ENCODE measurements around the genes ACSL4, TMEM164, LUZP4 and KLHL13.

DNA sequence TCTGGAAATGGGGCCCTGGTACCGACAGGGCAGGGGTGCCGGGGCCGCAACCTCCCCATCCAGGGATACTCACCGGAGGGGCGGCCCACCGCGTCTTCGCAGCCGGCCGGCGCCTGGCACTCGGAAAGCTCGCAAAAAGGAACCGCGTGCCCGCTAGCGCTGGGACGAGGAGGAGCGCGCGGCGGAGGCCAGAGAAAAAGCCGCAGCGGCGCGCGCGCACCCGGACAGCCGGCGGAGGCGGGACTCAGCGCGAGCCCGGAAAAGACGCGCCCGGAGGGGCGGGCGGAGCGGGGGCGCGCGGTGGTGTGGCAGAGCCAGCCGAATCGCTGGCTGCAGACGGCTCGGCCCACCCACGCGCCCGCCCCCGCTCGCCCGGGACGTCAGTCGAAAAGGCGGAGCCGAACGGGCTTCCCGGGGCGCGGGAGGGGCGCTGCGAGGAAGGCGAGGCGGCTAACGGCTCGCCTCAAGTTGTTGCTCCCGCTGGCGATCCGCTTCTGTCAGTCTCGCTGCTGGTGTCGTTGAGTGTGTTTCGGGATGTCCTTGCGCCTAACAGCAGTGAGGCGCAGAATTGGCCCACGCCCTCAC lies at the start of gene ACSL4:
TSS of gene ACSL4 (minus strand) at position 192 of the 585 bp plus-strand sequence.
- RAMPAGE, long total RNA: start-site peak on the minus strand centred at position 169 of the sequence, 142 bp wide, 1,238 and 1,221 reads in 2 replicates
- RRBS: 10% methylated on average over 21 of the region's 77 CpGs

- RAMPAGE, long total RNA: no peak
- RRBS: no CpG with 5 or more reads among the region's 2 CpGs
These were observed 113.8 kb upstream of the TMEM164 start for GRCh38 chrX:109889053-109889650.

DNA sequence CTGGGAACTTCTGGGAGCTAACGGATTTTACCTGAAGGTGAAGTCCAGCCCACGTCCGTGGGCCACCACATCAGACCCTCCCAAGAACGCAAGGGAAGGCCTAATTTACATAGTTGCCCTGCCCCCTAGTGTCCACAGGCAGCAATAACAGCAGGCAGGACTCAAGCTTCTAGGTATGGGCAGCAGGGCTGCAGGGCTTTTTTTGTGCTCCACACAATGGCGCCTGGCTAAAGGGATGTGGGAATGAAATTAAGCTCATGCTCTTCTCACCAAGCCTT lies 112.0 kb upstream of the TMEM164 start:
- RAMPAGE, long total RNA: no peak
- RRBS: no CpG with 5 or more reads among the region's 5 CpGs

DNA sequence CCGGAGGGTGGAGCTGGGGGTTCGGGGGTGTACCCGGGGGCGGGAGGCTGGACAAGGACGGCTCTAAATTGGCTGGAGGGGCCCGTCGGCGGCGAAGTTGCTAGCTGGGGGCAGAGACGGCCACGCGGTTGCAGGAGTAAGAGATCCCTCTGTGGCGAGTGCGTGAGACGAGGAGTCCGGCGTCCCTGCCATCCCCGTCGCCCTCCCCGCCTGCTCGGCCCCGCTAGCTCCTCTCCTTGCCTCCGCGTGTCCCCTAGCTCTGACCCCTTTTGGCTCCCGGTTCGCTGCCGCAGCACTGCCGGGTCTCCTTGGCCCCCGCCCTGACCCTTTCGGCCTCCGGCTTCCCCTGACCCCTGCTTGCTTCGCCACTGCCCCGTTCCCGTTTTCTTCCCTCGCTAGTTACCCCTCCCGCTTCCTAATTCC lies at the start of gene TMEM164:
TSS of gene TMEM164 (plus strand) at position 94 of the 423 bp plus-strand sequence.
- RAMPAGE, long total RNA: start-site peak on the plus strand centred at position 63 of the sequence, 95 bp wide, 24 and 51 reads in 2 replicates
- RRBS: 13% methylated on average over 14 of the region's 36 CpGs

DNA sequence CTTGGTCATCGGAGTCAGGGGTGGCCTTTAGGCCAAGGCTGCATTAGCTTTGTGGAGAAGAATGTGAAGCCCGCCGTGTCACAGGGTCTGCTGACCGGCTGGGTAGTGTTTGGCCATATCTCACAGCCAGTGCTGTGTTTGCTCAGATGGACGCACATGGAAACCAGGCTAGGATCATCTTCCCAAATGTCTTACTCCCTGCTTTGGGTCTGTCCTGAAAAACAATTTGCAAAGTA lies 13.0 kb downstream of the TMEM164 start:
- RAMPAGE, long total RNA: no peak
- RRBS: no CpG with 5 or more reads among the region's 5 CpGs

DNA sequence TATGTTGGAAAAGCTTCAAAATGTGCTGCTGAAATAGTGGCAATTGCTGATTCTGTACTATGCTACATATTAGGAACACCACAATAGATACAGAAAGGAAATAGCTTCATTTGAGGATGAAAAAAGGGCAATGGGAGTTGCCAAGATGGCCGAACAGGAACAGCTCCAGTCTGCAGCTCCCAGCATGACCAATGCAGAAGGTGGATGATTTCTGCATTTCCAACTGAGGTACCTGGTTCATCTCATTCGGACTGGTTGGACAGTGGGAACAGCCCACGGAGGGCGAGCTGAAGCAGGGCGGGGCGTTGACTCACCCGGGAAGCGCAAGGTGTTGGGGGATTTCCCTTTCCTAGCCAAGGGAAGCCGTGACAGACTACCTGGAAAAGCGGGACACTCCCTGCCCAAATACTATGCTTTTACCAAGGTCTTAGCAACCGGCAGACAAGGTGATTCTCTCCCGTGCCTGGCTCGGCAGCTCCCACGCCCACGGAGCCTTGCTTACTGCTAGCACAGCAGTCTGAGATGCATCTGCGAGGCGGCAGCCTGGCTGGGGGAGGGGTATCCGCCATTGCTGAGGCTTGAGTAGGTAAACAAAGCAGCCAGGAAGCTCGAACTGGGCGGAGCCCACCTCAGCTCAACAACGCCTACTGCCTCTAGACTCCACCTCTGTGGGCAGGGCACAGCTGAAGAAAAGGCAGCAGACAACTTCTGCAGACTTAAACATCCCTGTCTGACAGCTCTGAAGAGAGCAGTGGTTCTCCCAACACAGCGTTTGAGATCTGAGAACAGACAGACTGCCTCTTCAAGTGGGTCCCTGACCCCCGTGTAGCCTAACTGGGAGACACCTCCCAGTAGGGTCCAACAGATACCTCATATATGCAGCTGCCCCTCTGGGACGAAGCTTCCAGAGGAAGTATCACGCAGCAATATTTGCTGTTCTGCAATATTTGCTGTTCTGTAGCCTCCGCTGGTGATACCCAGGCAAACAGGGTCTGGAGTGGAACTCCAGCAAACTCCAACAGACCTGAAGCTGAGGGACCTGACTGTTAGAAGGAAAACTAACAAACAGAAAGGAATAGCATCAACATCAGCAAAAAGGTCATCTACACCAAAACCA lies 88.1 kb downstream of the AMMECR1 start:
- RAMPAGE, long total RNA: no peak
- RRBS: no CpG with 5 or more reads among the region's 26 CpGs

GRCh38 chrX:111040755-111041650 lies 55.0 kb upstream of the PAK3 start:
- RAMPAGE, long total RNA: no peak
- RRBS: no CpG with 5 or more reads among the region's 6 CpGs

- RAMPAGE, long total RNA: no peak
- RRBS: no CpG with 5 or more reads among the region's 2 CpGs
These were observed 4.6 kb downstream of the ALG13 start for GRCh38 chrX:111685456-111686129.

DNA sequence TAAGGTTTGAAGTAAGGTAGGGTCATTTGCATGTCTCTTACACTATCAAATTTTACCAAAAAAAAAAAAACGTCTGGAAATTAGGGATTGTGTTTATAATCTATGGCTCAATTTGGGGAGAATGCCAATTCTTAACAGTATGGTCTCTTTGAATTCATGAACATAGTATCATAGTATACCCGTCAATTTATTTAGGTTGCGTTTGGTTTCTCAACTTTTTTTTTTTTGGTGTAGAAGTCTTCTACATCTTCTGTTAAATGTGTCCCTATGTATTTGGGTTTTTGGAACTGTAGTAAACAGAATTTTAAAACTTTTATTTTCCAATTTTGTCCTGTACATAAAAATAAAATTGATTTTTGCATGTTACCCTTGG lies 68.5 kb downstream of the ALG13 start:
- RAMPAGE, long total RNA: no peak
- RRBS: no CpG with 5 or more reads among the region's 3 CpGs

GRCh38 chrX:112802340-112802699 lies 38.3 kb downstream of the AMOT start:
- RAMPAGE, long total RNA: no peak
- RRBS: no CpG with 5 or more reads among the region's 5 CpGs

DNA sequence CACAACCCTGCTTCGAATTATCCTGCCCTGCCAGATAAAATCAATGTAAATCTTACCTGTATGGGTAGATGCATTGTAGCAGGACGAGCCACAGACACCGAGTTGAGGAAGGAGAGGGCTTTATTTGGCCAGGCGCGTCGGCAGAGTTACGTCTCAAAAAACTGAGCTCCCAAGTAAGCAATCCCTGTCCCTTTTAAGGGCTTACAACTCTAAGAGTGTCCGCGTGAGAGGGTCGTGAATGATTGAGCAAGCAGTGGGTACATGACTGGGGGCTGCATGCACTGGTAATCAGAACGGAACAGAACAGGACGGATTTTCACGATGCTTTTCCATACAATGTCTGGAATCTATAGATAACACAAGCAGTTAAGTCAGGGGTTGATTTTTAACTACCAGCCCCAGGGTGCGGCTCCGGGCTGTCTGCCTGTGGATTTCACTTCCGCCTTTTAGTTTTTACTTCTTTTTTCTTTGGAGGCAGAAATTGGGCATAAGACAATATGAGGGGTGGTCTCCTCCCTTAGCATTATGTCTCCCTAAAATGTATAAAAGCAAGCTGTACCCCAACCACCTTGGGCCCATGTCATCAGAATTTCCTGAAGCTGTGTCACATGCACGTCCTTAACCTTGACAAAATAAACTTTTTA lies 524.8 kb upstream of the HTR2C start:
- RAMPAGE, long total RNA: no peak
- RRBS: no CpG with 5 or more reads among the region's 17 CpGs

DNA sequence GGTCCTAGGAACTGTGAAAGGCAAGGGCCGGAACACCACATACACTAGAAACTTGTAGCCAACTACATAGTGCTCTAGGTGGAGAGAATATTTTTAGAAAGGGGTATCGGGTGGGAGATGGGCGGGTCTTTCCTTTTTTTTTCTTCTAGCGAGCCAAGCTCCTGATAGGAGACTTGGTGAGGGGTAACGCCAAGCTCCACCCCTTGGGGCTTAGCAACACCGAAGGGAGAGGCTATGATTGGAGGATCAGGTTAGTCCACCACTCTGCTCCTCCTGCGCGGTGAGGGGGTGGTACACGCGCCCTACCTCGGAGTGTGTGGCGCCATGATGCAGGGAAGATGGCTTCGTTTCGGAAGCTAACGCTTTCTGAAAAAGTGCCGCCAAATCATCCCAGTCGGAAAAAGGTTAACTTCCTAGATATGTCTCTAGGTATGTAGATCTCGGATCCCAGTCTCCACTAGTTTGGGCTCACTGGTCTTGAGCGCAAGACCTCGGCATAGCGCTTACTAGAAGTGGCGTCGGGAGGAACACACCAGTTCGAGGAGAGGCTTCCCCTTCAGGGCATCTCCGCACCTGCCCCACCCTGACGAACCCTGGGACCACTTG lies at the start of gene LUZP4:
TSS of gene LUZP4 (plus strand) at position 294 of the 606 bp plus-strand sequence.
- RAMPAGE, long total RNA: no peak
- RRBS: no CpG with 5 or more reads among the region's 26 CpGs

DNA sequence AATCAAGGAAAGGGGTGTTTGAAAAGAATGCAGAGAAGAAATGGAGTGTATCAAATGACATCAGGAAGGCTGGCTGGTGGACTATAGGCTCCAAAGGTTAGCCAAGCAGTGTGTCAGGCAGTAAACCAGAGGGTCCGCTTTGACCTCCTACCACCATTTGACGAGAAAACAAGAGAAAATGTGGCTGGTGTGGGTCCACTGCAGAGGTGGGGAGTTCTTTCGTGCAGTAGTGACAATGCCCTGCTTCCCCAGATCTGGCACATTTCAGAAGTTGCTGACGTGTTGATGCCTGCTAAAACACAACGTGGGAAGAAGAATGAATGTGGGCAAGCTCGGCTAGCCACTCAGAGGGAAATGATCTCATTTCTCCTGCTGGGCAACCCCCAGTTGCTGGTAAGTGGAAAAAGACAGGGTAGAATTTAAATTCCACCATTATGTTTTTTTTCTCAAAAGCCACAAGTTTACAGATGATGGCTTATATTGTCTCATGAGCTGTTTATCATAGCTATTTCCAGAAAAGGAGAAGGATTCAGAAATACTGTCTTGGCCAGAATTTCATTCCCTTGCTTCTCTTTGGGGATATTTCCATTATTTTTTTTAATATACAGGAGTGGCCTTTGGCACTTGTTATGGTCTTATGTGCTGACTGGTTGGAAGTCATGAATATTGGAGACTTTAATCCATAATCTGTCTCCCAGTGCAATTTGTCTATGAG lies 78.0 kb downstream of the LUZP4 start:
- RAMPAGE, long total RNA: no peak
- RRBS: no CpG with 5 or more reads among the region's 6 CpGs

DNA sequence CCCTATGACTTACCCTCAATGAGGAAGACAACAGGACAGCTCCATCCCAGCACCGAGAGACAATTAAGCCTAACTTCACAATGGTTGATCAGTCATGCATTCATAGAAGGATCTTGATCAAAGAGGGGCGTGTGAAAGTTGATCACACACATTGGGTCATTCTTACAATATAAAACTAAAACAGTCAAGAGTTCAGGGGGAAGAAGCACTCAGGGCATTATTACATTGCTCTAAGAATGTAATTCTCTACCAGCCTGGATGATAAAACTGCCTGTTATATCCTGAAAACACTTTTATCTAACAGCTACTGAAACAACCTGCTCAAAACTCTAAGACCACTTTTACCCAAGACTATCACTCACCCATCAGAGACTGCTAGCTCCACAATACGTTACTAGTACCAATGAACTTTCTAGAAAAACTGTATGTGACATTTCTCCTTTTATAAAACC lies 230.7 kb upstream of the AGTR2 start:
- RAMPAGE, long total RNA: no peak
- RRBS: no CpG with 5 or more reads among the region's 3 CpGs

- RAMPAGE, long total RNA: no peak
- RRBS: no CpG with 5 or more reads among the region's 3 CpGs
These were observed 222.1 kb upstream of the AGTR2 start for GRCh38 chrX:115948309-115948891.

DNA sequence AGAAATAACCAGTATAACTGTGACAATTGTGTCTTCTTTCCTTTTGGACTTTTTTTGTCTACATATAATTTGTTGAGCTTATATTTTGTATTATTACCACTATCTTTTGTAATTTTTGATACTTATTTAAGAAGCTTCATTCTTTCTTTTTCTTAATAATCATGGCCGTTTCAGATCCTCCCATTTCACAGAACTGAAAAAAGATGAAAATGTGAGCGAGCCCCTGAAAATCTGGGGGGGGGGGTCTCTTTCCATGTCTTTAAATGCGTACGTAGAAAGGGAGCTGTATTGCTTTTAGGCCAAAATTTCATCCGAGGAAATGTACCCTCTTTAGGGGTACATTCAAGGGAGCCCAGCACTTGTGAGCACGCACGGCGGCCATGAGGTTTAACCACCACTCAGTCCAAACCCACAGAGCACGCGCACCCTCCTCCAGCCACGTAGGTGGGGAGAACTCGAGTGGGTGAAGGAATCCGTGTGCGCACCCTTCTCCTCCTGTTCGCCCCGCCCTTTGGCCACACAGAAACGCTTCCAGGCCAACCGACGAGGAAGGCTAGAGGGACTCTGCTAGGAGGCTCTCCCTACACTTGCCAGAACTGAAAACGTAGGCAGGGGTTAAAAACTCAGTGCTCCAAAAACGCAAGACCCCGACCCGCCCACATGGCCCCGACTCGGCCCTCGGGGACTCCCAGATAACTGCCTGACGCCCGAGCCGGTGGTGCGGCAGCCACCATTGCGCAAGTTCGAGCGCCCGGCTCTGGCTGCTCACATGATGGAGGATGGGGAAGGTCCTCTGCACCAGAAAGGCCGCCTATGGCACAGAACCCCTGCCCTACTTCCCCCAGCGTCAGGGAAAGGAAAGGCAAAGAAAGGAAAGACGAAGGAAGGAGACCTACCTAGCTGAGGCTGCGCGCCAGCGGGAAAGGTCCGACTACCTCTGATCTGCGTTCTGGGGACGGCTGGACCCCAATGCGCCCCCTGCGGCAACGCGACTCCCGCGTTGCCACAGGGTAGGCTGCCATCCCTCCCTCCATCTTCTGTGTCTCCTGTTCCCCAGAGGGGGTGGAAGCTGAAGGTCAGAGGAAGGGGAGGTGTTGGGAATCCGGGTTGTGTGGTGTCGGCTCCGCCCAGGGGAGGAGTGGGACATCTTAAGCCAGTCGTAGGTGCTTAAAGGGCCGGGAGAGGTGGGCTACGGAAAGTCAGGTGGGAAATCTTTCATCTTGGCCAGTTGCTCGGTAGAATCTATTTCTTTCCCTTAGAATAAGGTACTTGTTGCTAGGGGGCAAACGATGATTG lies 202.0 kb upstream of the AGTR2 start:
- RAMPAGE, long total RNA: start-site peak on the minus strand centred at position 940 of the sequence, 44 bp wide, 12 and 22 reads in 2 replicates; start-site peak on the minus strand centred at position 1,090 of the sequence, 102 bp wide, 155 and 355 reads in 2 replicates
- RRBS: 8% methylated on average over 11 of the region's 57 CpGs

DNA sequence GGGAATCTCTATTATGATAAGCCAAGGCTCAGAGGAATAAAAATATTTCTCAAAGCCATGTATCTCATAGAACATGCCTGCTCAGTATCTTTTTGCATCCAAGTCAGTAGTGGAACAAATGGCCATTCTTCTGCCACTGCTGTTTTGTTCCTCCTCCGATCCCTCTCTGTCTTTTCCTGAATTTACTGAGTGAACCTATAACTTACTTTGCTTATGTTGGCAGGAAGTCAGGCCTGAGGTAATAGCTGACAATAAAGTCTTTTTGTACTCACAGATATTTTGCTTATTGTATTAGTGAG lies 68.0 kb downstream of the AGTR2 start:
- RAMPAGE, long total RNA: no peak
- RRBS: no CpG with 5 or more reads among the region's 1 CpG

GRCh38 chrX:116693992-116694335 lies 231.2 kb upstream of the CT83 start:
- RAMPAGE, long total RNA: no peak
- RRBS: no CpG with 5 or more reads among the region's 18 CpGs

DNA sequence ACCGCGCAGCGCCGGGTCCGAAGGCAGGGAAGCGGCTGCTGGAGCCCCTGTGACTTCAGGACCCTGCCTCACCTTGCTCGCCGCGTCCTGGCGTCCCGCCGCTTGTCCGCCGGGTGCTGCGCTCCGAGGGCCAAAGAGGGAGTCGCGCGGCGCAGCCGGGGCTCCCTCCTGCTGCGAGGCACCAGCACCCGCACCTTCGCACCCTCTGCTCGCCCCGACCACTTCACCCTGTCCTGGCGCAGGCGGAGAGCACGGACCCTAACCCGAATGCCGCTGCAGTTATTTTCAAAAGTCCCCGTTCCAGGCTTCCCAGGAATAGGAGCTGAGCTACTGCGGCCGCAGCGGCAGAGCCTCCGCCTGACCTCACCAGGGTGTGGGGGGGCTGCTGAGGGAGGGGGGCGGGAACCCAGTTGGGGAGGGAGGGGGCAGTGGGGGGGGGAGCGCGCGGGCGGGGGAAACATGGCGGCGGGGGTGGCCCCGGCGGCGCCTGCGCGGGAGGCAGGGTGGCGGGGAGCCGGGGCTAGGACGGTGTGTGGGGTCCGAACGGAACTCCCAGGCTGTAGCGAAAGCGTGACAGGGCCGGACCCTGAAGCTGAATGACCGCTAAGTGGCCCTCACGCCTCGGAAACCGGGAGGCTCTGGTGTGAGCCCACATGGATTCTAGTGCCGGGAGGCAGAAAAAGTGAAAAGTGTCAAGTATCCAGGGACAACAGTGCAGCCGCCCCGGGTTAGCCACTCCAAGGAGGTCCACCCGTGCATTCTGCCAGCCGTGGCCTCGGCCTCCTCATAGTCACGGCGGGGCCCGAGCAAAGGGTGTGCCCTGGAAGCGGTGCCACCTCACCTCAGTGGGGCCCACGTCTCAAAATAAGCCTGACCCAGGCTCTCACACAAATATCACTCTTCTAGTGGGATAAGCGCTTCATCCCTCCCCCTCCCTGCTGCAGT lies at the start of gene KLHL13:
TSS of gene KLHL13 (minus strand) at position 375 of the 945 bp plus-strand sequence.
- RAMPAGE, long total RNA: start-site peak on the minus strand centred at position 351 of the sequence, 68 bp wide, 342 and 363 reads in 2 replicates
- RRBS: 14% methylated on average over 38 of the region's 72 CpGs

DNA sequence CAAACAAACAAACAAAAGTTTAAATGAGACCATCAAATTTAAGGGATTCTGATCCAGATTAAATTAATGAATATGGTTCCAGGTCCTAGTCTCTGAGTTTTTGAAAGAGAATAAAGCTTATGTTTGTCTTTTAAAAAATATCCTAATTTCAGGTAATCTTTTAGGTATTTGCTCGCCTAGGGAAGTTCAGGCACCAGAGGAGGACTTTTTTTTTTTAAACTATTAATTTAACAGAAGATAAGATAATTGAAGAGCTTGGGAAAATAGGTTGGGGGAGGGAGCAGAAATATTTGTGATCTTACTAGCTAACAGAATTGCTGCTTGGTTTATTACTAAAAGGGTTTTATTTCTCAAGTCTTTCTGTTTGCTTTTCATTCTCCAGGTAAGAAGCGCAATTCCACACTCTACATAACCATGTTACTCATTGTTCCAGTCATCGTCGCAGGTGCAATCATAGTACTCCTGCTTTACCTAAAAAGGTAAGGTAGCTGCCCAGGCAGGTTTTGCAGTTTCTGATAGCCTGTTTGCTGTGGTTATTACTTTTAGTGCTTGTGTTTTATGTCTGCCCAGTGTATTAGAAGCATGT lies 46.2 kb downstream of the IL13RA1 start:
- RAMPAGE, long total RNA: no peak
- RRBS: no CpG with 5 or more reads among the region's 4 CpGs

Data from cardiac muscle cell (in vitro differentiated cells and primary cell).